B cell (primary cell): ENCODE measurements around the genes SCGB1C2 and TIMM22.

DNA sequence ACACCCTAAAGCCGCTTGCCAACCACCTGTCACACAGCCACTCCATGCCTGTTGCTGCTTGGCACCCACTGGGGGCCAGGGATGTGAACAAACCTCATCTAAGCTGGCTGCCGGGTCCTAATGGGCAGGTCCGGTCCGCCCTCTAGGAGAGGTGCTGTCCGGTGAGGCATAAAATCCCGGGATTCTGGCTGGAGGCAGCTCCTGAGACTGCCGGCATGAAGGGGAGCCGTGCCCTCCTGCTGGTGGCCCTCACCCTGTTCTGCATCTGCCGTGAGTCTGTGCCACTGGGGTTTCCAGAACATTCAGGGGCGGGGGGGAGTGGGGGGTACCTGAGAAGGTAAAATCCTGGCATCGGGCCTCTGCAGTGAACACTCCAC lies at the start of gene SCGB1C2:
Gene SCGB1C2 (plus strand): TSS at position 194 of the 377 bp plus-strand sequence.
- PRO-cap: no peak
- CAGE, long polyA plus RNA: no peak

DNA sequence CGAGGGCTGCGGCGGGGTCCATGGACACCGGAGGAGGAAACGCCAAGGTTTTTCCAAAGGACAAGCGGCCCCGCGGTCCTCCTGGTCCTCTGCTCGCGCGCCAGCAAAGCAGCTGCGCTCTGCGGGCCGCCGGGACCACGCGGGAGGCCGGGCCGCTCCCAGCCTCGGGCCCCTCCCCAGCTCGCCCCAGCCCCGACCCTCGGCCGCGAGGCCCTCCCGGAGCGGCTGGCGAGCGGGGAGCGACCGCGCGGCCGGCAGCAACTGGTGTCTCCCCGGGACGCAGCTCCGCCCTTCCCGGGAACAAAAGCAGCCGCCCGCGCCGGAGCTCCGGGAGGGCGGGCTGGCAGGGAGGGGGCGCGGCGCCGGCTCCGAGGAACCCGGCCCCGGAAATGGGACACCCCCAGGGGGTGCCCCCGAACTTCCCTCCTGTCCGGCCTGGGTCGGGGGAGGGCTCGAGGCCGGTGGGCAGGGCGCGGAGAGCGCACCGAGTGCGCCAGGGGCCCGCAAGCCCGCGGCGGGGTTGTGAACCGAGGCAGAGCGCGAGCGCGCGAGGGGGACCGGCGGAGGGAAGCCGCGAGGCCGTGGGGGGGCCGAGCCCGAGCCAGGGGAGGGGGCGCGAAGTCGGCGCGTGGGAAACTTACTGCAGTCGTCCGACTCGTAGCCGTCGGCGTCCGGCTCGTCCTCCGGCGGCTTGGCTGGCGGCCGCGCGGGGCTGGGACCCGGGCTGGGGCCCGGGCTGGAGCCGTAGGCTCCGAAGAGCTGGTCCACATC lies 799 bp downstream of the DOC2B start:
- PRO-cap: no peak
- CAGE, long polyA plus RNA: no peak

- PRO-cap: no peak
- CAGE, long polyA plus RNA: no peak
These were observed 66.4 kb upstream of the DOC2B start for GRCh38 chr17:247704-248365.

GRCh38 chr17:339536-340036 lies 13.0 kb downstream of the RPH3AL start:
- PRO-cap: no peak
- CAGE, long polyA plus RNA: no peak

DNA sequence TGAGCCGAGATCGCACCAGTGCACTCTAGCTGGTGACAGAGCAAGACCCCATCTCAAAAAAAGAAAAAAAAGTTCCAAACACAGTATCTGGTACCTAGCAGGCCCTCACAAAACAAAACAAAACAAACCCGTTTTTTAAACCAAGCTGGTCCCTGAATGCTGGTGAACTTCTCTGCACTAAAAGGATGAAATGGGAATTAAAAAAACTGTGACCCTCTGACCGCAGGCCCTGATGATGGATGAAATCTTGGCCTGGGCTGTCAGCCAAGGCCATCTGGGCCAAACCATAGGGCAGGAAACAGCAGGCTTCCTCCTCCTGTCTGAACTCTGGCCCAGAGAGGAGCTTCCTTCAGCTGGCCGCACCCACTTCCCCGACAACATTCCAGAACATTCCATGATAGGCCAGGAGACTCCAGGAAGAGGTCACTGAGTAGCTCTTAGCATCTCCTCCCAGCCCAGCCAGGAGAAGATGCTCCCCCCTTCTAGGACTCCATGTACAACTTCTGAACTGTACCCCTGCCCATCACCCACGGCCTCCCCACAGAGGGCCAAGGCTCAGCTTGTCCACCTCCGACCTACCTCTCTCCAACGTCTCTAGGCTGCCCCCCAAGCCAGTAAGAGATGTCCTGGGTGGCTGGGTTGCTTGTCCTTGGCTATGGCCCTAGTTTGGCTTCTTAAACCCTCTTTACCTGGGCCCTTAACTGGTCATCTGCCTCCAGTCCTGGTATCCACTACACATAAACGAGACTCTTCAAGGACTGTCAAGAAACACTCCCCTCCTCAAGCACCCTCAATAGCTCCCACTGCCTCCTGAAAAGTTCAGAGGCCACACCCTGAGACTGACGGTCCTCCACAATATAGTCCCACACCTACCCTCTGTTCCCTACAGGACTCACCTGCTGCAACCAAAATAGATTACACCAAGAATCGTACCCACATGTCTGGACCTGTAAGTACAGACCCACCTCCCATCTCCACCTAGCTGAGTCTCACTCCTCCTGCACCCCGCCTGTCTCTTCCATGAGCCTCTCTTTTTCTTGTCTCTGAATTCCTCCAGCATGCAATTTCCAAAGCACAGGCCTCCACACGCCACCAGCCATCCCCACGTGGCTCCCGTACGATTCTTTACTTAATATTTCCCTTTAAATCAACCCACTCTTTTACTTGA lies 1.7 kb downstream of the RPH3AL start:
- PRO-cap: no peak
- CAGE, long polyA plus RNA: no peak

DNA sequence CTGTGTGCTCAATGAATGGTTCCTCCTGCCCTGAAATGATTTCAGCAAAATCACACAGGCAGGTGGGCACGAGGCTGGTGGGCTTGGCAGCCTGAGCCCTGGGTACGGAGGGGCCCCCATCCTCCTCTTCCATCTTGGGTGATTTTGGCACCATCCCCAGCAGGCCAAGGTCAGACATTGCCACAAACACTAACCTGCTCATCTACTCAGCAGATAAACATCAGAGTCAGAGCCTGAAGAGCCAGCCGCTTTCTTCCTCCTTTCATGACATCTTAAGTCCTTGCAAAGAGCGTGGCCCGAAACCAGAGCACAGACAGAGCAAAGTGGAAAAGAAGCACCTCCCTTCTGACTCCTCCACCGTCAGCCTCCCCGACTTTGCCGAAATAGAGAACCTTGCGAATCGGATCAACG lies 2.8 kb downstream of the C17orf97 start:
- PRO-cap: no peak
- CAGE, long polyA plus RNA: no peak

GRCh38 chr17:560654-560947 lies 150.5 kb downstream of the C17orf97 start:
- PRO-cap: no peak
- CAGE, long polyA plus RNA: no peak

GRCh38 chr17:615151-615726 lies 99.4 kb downstream of the VPS53 start:
- PRO-cap: no peak
- CAGE, long polyA plus RNA: no peak

GRCh38 chr17:848321-848775 lies 66.2 kb downstream of the MRM3 start:
- PRO-cap: no peak
- CAGE, long polyA plus RNA: no peak

- PRO-cap: no peak
- CAGE, long polyA plus RNA: no peak
These were observed 54.6 kb downstream of the NXN start for GRCh38 chr17:924826-925497.

DNA sequence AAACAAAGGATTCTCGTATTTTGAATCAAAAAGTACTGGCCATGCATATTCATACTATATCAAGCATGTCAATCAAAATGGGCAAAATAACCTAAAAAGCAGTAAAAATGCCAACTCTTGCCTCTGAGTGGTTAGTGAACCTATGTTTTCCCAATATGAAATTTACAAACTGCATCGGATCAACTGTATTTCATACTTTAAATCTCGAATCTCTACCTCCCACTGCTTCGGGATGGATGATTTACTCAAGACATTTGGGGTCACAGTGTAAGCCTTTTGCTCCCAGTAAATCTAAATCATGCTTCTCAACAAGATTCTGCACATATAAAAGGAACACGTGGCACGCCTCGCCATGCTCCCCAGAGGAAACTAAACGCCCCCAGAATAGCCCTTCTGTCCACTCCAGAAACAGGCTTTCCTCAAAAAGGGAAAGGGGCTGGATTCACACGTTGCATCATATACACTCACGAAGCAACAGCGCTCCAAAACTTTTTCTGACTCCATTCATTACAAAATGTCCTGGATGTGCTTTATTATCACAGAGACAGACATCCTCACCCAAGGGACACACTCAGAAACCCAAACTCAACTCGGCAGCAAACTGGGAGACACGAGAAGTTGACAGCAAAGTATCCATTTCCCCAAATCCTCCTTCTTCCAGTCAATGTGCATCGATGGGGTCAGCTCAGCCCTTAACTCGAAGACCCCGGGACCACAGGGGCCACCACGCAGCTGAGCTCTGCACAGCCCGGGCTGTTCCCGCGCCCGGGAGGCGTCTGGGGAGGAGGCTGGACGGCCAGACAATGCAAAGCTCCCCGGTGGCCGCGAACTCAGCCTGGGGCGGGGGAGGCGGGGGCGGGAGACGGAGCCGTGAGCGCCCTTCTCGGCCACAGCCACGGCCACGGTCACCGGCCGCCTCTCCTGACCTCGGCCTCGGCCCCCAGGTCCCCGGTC lies 1.5 kb downstream of the NXN start:
- PRO-cap: no peak
- CAGE, long polyA plus RNA: no peak

- PRO-cap: unidirectional peak, minus-strand start at chr17:996553; bidirectional peak, plus-strand start at chr17:997140, minus-strand start at chr17:997028
- CAGE, long polyA plus RNA: no peak
These were observed at the start of gene TIMM22 for GRCh38 chr17:996412-997287. TSS of gene TIMM22 (plus strand) at chr17:997129.

GRCh38 chr17:1053121-1054280 lies 56.6 kb downstream of the TIMM22 start:
- PRO-cap: no peak
- CAGE, long polyA plus RNA: no peak

DNA sequence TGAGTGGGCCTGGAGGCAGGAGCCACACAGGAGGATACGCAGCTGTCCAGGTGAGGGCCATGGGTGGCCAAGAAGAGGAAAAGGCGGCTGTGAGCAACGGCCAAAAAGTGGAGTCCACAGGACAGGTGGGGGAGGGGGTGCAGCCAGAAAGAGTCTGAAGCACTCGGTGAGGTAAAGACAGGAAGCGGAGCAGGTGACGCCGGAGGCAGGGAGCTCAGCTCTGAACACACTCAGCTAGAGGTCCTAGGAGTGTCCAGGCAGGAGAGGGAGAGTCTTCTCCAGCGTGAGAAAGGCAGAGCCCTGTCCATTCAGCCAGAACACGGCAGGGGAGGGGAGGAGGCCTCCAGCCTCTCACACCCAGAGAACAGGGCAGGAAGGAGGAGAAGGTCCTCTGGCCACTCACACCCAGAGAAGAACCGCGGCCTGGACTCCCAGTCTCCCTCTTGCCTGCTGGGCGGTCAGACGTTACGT lies 89.3 kb downstream of the ABR start:
- PRO-cap: no peak
- CAGE, long polyA plus RNA: no peak

- PRO-cap: no peak
- CAGE, long polyA plus RNA: no peak
These were observed 83.6 kb downstream of the ABR start for GRCh38 chr17:1096157-1096612.

DNA sequence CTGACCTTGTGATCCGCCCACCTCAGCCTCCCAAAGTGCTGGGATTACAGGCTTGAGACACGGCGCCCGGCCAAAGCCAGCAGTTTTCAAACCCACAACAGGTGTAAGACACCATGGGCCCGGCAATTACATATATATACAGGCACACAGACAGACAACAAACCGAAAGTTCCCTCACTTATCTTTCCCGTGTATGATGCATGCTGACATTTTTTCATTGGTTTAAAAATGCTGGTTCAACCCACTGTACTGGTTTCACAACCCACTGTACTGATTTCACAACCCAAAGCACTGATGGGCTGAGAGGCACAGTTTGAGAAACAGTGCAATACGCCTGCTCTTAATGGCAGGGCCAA lies 81.5 kb downstream of the ABR start:
- PRO-cap: no peak
- CAGE, long polyA plus RNA: no peak

- PRO-cap: no peak
- CAGE, long polyA plus RNA: no peak
These were observed 69.1 kb downstream of the ABR start for GRCh38 chr17:1110581-1111222.

DNA sequence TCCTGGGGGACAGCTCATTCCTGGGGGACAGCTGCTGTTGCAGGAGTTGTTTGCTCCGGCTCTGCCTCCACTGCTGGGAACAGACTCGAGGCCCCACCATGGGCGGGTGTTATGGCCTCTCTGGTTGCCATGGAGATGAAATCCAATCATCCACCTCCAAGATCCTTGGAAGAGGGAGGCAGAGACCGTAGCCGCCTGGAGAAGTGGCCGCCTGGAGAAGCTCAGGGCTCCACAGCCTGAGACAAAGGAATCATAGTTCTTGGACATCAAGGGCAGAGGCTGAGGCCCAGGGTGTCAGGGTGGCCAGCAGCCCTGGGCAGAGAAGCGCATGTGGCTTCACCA lies 36.3 kb downstream of the ABR start:
- PRO-cap: no peak
- CAGE, long polyA plus RNA: no peak

DNA sequence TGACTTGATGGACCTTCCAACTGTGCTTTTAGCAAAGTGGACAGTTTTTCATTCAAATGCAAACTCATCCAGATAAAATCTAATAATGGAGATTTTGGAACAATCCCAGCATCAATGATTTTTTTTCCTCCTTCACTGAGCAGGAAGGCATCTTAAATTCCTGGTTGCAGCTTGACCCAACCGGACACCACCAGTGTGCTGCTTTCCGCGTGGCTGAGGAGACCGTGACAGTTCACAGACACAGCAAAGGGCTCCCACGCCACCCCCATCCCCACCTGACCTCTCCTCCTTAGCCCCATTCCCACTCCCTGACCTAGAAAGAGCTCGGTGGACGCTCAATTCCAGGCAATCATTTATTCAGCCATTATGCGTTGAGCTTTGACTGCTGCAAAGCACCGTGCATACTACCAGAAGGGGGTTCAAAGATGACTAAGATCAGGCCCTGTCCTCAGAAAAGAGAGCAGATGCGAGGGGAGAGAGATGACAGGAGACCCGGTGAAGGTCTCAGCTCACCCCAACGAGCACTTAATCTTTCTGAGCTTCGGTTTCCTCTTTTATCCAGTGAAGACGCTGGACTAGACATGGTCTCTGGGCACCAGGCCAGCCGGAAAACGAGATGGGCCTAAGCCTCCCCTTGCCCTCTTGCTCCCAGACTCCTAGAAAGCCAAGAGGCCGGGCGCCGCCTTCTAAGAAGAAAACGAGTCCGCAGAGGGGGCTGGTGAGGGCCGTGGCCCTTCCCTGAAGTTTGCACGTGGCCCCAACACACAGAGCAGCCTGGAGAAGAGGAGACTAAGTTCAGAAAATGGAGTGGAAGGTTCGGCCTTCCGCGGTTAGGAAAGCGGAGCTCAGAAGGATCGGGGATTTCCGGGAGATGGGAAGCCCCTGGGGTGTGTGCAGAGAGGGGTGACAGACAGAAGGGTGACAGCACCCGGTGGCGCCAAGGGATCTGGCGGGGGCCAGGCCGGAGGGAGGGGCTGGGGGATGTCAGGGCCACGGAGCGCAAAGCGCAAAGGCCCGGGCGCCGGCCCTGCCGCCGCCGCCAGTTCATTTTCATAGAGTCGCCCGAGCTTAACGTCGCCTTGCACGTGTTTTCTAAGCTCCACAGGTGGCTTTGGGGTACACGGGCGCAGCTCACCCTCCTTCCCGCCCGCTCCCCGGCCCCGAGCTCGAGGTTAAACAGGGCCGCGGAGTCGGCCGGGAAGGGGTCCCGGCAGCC lies 42.3 kb upstream of the BHLHA9 start:
- PRO-cap: bidirectional peak, plus-strand start at position 1,102 of the sequence, minus-strand start at position 803 of the sequence
- CAGE, long polyA plus RNA: no peak

- PRO-cap: no peak
- CAGE, long polyA plus RNA: no peak
These were observed 8.2 kb downstream of the YWHAE start for GRCh38 chr17:1391703-1392356.